HT1080 (cell line): ENCODE data around the genes PARP16 and SLC24A1.

DNA sequence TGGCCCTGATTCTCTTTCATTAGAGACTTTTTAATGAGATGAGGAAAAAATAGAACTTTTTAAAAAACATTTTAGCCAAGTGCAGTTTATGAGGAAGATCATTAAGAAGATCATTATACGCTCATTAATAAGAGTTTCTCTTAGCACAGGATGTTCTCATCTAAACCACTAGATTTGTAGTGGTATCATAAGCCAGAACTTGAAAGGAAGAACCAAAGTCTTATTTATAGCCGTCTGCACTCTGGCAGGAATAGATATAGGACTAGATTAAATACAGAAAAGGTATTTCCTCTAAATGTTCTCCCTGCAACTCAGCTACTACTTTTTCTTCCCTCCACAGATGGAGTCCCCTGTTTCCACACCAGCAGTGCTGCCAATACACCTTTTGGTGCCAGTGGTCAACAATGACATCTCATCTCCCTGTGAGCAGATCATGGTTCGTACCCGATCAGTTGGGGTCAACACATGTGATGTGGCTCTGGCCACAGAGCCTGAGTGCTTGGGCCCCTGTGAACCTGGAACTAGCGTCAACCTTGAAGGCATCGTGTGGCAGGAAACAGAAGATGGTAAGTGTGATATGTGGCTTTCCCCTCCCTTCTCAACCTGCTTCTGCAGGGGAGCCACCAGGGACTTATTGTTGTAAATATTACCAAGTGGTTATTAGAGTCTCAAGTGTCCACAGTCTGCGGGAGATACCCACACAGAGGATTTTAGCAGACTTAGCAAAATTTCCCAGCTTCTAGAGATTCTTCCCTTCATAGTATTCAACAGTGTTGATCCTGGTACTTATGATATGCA is 152.7 kb downstream of the RBPMS2 start:
RAMPAGE:
- cytosol, long total RNA = no peak
- long total RNA = no peak
- nucleus, long total RNA = no peak

DNA sequence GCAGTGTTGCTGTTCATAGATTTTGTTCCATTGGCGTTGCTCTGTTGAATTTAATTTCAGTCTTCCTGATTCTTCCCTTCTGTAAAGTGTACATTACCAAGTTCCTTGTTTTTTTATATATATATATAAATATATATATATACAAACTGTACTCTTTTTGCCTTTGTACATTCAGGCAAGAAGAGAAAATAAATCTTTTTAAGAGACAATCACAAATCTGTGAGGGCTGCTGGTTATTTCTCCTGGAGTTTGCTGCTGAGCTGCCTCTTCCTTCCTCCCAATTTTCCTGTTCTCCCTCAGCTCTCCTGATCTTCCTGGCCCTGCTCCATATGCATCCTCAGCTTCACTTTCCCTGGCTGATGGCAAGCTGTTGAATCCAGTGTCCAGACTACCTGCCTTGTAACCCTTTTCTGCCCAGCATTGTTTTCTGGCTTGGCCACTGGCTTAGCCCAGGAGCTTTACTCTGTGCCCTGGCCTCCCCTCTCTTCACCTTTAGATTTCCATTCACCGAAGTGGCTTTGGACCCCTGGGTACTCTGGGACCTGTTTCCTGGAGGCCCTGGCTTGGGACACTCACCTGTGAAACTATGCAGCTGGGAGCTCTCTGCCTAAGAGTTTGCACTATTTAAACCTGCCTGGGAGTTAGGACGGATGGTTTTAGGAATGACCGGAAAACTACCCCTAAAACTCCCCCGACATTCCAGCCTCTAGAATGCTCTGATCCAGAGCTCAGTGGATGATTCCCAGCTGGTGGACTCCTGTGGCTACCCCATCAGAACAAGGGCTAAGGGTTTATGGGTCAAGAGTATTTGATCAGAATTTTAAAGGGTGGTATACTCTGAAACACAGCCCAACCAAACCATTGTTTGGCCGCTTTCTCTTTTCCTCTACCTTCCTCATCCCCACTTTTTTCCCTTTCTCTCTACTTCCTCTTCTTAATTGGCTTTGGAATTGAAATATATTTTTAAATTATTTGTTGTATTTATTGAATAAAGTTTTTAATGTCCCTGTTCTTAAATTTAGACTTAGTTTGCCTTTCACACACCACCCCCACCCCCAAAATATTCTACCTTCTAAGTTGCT is 90.0 kb downstream of the RBPMS2 start:
RAMPAGE:
- cytosol, long total RNA = no peak
- long total RNA = no peak
- nucleus, long total RNA = no peak

GRCh38 chr15:64739547-64740012 is 35.8 kb downstream of the RBPMS2 start:
RAMPAGE:
- cytosol, long total RNA = no peak
- long total RNA = no peak
- nucleus, long total RNA = no peak

GRCh38 chr15:64740223-64741478 is 34.7 kb downstream of the RBPMS2 start:
RAMPAGE:
- cytosol, long total RNA = no peak
- long total RNA = no peak
- nucleus, long total RNA = no peak

RAMPAGE:
- cytosol, long total RNA = no peak
- long total RNA = no peak
- nucleus, long total RNA = no peak
These were observed 19.9 kb downstream of the RBPMS2 start for GRCh38 chr15:64755524-64755928.

RAMPAGE:
- cytosol, long total RNA = no peak
- long total RNA = no peak
- nucleus, long total RNA = no peak
These were observed 12.8 kb downstream of the RBPMS2 start for GRCh38 chr15:64762670-64762990.

DNA sequence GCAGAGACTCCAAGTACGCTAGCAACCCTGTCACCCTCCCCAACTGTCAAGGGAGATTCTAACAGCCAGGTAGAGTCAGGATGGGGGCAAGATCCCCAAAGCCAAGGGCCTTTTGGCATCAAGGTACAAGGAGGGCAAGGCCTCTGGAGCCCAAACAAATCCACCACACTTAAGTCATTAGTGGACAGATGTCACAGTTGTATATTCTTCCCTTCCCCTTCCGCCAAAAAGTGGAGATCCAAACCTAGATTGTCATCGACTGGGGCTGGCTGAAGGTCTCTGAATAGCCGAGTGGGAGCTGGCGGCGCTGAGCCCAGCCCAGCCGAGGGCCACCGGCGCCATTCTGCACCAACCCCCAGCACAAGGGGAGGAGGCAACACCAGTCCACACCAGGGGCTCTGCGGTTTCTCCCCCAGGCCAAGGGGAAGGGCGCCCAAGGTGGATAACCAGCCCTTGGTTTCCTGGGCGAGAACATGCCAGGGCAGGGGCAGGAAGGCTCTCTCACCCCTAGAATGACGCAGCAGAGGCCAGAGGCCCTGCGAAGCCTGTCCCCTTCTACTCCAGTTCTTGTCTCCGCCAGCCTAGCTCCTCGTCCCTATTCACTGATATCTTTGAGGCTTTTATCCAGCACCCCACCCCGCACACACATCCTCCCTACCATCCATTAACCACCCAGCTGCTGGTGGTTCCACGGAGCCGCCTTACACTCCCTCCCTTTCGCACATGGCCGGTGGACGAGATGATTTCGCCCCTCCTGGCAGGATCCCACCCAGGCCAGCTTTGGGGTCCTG is 1.4 kb downstream of the RBPMS2 start:
RAMPAGE:
- cytosol, long total RNA = no peak
- long total RNA = no peak
- nucleus, long total RNA = no peak

GRCh38 chr15:64801796-64802508 is 23.5 kb downstream of the PIF1 start:
RAMPAGE:
- cytosol, long total RNA = no peak
- long total RNA = no peak
- nucleus, long total RNA = no peak

RAMPAGE:
- cytosol, long total RNA = no peak
- long total RNA = no peak
- nucleus, long total RNA = no peak
These were observed 5.5 kb upstream of the PLEKHO2 start for GRCh38 chr15:64836187-64836741.

DNA sequence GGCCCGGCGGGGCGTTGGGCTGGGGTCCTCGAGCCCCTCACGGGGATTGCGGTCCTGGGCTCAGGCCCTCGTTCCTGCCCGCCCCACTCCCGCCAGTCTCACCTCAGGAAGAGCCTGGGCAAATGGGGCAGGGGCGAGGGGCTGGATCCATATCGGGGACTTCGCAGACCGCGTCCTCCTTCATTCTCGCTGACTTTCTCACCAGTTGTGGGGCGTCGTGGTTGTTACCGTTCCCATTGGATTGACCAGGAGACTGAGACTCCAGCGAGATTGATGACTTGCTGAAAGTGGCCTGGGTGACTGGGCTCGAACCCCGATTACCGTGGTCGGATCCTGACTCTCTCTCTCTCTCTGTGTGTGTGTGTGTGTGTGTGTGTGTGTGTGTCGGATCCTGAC is 322 bp downstream of the PLEKHO2 start:
RAMPAGE:
- cytosol, long total RNA = no peak
- long total RNA = no peak
- nucleus, long total RNA = no peak

DNA sequence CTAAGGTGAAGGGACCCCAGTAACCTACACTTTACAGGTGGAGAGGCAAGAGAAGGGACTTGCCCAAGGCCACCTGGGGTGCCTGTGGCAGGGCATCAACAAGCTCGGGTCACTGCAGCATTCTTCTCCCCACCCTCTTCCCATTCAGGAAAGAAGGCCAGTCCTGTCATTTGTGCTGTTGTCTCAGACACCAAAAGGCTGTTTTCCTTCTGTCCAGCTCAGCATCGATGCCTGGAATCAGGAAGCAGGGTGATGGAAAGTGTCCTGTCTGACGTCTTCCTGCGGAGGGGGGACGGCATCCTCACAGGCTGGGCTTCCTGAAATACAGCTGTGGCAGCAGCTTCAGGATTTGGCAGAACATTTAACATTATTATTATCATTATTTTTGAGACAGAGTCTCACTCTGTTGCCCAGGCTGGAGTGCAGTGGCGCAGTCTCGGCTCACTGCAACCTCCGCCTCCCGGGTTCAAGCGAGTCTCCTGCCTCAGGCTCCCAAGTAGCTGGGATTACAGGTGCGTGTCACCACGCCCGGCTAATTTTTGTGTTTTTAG is 33.0 kb upstream of the ANKDD1A start:
RAMPAGE:
- cytosol, long total RNA = no peak
- long total RNA = no peak
- nucleus, long total RNA = no peak

DNA sequence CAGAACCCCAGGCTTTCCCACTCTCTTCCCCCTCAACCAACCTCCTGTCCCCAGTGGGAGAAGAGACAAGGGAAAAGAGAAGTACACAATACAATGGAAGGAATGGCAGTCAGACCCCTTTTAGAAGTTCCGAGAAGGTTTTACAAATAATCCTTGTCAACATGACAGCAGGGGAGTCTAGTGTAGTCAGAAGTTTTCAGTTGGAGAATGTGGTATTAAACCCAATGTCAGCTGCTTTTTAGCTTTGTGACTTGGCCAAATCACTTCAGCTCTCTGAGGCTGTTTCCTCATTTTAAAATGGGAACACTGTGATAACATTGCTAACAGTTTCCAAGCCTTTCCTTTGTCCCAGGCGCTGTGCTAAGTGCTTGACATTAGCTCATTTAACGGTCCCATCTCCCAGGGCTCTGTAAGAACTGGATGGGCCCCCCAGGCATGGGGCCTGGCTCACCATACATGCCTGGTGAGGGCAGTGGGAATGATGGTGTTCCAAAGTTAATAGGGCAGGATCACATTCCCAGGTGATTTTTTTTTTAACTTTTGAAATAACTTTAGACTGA is 7.9 kb downstream of the RASL12 start:
RAMPAGE:
- cytosol, long total RNA = no peak
- long total RNA = no peak
- nucleus, long total RNA = no peak

DNA sequence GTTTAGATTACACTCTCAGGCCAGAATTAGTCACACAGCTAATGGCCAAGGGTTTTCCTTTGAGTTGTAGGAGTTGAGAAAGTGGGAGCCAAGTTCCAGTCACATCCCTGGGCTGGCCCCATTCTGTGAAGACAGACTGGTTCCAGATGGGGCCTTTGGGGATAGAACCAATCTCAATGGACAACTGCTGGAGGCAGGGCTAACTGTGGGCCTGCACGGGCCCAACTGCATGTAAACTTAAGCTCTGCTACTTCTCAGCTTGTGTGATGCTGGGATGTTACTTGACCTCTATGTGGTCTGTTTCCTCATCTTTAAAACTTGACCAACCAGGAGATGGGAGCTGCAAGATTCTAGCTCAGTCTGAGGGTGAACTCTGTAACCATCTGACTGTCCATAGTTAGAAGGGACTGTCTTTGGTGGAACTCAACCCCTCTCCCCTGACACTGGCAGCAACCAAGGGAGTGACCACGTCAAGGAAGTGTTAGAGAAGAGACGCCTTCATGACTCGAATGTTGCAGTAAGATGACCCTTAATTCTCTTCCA is 1.6 kb upstream of the RASL12 start:
RAMPAGE:
- cytosol, long total RNA = no peak
- long total RNA = no peak
- nucleus, long total RNA = no peak

DNA sequence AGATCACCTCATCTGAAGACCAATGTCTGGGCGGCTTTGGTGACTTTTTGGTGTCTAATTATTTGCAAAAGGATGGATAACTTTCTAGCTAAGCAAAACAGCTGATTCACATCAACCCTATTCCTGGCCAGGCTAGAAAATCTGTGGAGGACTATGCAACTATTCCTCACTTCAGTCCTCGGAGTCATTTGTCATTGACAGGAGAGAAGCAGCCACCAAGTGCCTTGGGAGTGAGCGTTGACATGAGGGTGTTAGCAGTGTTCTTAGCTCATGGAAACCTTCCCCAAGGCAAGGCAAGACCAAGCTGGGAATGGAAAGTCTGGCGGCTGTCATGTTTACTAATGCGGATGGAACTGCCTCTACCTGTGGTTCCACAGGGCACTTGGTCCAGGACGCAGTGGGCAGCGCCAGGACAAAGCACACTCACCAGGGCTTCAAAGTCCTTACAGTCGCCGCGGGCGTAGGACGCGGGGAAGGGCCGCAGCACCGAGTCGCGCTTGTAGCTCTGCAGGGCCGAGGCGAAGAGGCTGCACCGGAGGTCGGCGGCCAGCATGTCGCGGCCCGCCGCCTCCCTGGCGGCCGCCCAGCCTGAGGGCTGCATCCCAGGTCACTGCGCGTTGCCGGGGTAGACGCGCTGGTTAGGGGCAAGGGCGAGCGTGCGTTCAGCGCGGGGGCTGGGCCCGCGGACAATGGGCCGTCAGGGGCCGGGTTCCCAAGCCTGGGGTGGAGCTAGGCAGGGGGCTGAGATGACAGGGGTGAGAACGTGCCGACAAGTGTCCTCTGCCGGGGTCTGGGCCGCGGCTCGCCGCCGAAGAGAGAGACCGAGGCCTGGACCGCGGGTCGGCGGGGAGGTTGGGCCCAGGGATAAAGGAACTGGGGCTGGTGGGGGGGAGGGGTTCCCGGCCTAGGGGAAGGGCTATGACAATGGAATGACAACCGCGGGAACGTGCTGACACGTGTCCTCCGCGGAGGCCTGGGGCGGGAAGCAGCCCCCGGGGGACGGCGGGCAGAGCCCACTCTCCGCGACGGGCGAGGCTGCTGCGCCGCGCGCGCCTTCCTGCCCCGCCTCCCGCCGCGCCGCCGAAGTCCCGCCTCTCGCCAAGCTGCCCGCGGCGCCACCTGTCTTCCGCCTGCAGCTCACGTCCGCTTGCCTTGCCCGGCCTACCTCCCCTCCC is at the start of gene PARP16:
TSS of gene PARP16 (minus strand) at position 1,058 of the 1,175 bp plus-strand sequence.
RAMPAGE:
- cytosol, long total RNA = no peak
- long total RNA = no peak
- nucleus, long total RNA = start-site peak on the minus strand centred at position 1,036 of the sequence, 71 bp wide, 8 and 24 reads in 2 replicates

GRCh38 chr15:65421091-65422188 is 1.3 kb downstream of the IGDCC4 start:
RAMPAGE:
- cytosol, long total RNA = no peak
- long total RNA = no peak
- nucleus, long total RNA = no peak

GRCh38 chr15:65621524-65622228 is at the start of gene SLC24A1:
SLC24A1 (plus strand) TSS chr15:65621938.
RAMPAGE:
- cytosol, long total RNA = no peak
- long total RNA = no peak
- nucleus, long total RNA = no peak

RAMPAGE:
- cytosol, long total RNA = no peak
- long total RNA = no peak
- nucleus, long total RNA = no peak
These were observed 19.3 kb downstream of the DENND4A start for GRCh38 chr15:65772865-65773198.

RAMPAGE:
- cytosol, long total RNA = no peak
- long total RNA = no peak
- nucleus, long total RNA = no peak
These were observed 27.6 kb upstream of the DENND4A start for GRCh38 chr15:65819539-65820217.

RAMPAGE:
- cytosol, long total RNA = no peak
- long total RNA = no peak
- nucleus, long total RNA = no peak
These were observed 13.2 kb upstream of the TIPIN start for GRCh38 chr15:66369714-66370099.

GRCh38 chr15:66404508-66405190 is 17.9 kb downstream of the MAP2K1 start:
RAMPAGE:
- cytosol, long total RNA = no peak
- long total RNA = no peak
- nucleus, long total RNA = no peak